Esophagus muscularis mucosa (tissue), 4 donors: ENCODE measurements around the gene NKX2-2.

DNA sequence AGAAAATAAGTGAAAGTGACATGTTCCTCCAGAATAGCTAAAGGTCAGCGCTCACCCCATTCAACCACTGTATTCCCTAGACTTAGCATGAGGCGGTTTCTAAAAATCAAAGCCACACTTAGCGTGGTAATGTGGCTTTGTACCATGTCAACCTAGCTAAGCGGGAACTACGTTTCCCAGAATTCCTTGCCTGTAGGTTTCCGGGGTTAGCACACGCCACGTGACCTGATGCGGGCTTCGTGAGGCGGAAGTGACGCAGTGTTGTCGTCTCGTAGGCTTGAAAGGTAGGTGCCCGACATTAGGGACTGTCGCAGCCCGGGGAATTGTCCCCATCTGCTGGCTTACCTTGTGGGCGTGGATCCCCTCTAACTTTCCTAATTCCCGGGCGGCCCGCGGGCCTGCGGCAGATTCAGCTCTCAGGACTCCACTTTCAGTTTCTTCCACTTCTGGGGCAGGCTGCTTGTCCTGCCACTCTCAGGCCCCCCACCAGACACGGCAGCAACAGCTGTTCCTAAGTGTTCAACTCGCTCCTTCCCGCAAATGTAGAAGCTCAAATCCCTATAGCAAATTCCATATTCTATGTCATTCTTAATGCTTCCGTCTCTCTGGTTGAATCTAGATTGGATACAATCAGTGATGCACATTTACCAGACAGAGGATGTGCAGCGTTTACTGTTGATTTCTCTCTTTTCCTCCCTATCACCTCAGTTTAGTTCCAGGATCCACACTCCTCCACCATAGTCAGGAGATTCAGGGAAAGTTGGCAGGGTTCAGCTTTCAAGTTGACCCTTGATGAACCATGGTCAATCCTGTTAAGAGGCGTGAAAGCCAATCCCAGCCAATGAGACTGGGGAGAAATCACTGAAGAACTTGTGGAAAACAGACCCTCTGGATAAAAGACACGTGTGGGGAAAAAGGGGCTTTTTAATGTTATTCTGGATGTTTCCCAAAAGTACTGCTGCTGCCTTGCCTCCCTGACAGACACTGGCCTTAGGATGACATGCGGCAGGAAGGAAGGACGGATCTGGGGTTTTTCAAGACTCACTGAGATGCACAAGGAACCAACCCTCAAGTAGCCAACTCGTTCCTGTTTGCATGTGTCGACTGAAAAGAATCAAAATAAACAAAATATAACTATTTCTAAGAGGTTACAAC is 19.4 kb upstream of the SCP2D1 start:
- PRO-cap = unidirectional peak, plus-strand start at position 264 of the sequence
- RAMPAGE, long total RNA, 4 experiments = start-site peak on the plus strand in 3 of 4 experiments, centred at positions 252 to 259 of the sequence, 28 to 58 reads per replicate

GRCh38 chr20:19047434-19047923 is 165.0 kb upstream of the SLC24A3 start:
- PRO-cap = no peak
- RAMPAGE, long total RNA, 4 experiments = no peak in any of the 4 experiments

GRCh38 chr20:19213185-19213526 is 714 bp downstream of the SLC24A3 start:
- PRO-cap = no peak
- RAMPAGE, long total RNA, 4 experiments = no peak in any of the 4 experiments

DNA sequence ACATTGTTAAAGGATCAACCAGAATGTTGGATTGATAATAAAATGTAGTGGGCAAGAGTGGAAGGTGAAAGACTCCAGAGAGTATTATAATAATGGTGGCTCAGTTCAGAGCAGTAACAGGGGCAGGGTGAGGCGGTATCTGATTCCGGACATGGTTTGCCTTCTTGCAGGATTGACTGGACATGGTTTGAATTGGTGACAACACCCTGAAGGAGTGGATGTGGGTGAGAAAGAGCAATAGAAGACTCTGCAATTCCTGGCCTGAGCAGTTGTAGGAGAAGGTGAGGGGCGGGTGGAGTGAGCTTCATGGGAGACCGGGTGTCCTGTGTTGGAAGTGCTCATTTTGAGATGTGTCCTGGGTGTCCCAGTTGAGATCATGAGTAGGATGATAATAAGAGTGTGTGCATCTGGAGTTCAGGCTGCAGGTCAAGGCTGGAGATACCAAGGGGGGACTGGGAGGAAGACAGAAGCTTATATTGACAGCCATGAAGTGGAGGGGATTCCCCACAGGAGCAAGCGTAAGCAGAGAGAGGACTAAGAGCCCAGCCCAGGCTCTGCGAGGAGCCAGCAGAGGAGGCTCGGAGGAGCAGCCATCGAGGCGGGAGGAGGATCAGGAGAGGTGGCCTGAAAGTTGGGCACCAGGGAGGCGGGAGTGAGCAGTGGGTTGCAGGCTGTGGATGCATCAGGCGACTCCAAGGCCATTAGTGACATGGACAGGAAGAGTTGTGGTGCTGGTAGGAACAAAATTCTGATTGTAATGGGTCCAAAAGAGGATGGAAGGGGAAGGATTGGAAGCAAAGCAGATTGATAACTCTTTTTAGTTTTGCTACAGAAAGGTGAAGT is 116.1 kb downstream of the SLC24A3 start:
- PRO-cap = no peak
- RAMPAGE, long total RNA, 4 experiments = no peak in any of the 4 experiments

- PRO-cap = no peak
- RAMPAGE, long total RNA, 4 experiments = no peak in any of the 4 experiments
Measured at GRCh38 chr20:20076018-20076646, 23.8 kb downstream of the CFAP61 start.

DNA sequence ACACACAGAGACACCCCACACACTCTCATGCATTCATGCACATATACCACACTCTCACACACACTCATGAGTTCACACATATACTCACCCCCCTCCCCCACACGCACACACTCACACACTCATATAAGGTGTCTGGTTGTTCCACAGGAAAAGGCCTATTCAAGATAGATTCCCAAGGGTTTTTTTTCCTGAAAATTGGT is 145.1 kb downstream of the CFAP61 start:
- PRO-cap = no peak
- RAMPAGE, long total RNA, 4 experiments = no peak in any of the 4 experiments

DNA sequence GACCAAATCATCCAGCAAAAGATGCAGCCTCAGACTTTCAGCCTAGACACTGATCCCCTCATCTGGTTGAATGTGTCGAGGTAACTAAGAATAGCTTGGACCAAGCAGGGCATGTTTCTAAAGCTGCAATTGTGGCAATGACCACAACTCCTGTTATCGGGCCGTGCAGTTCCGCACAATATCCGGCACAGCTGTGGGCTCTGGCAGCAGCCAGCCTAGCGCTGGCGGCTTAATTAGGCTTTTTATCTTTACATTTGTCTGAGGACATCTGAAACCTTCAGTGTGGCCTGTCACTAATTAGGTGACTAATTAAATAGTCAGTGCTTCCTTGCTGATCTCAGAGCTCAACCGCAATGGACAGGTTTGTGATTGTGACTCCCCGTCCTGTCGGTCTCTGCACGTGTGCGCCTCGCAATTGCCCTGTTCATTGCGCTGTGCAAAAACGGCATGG is 134.9 kb upstream of the INSM1 start:
- PRO-cap = unidirectional peak, minus-strand start at position 64 of the sequence
- RAMPAGE, long total RNA, 4 experiments = no peak in any of the 4 experiments

DNA sequence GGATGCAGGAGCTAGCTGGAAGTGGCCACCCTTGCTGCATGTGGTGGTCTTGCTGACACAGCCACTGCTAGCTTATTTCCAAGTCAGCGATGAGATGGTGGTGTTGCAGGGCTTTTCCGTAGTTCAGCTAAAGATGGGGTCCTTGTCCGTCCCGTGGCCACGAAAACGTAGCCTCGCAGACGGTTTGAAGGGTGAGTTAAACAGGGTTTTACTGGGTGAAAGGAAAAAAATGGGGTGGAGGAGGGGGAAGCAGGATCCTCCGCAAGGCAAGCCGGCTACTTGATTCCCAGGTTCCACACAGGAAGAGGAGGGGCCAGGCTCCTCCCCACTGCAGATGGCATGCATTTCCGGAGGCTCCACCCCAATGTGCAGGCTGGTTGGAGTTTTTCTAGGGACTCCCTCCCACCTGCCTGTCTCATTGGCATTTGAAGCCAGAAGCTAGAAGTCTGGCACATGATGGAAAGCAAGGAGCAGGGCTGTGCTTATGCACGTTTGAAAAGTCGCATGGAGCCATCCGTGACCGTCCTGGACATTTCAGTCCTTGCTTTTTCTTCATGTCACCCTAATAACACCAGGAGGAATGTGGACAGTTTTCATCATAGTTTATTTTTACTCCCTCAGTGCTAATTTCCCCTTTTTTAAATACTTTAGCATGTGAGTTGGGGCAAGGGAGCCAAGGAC is 100.2 kb upstream of the INSM1 start:
- PRO-cap = bidirectional peak, plus-strand start at position 445 of the sequence, minus-strand start at position 277 of the sequence
- RAMPAGE, long total RNA, 4 experiments = no peak in any of the 4 experiments

GRCh38 chr20:20366478-20367153 is 1.3 kb upstream of the INSM1 start:
- PRO-cap = no peak
- RAMPAGE, long total RNA, 4 experiments = no peak in any of the 4 experiments

- PRO-cap = no peak
- RAMPAGE, long total RNA, 4 experiments = no peak in any of the 4 experiments
Measured at GRCh38 chr20:20402866-20403489, 35.1 kb downstream of the INSM1 start.

GRCh38 chr20:20710590-20711379 is 1.7 kb downstream of the RALGAPA2 start:
- PRO-cap = no peak
- RAMPAGE, long total RNA, 4 experiments = no peak in any of the 4 experiments

DNA sequence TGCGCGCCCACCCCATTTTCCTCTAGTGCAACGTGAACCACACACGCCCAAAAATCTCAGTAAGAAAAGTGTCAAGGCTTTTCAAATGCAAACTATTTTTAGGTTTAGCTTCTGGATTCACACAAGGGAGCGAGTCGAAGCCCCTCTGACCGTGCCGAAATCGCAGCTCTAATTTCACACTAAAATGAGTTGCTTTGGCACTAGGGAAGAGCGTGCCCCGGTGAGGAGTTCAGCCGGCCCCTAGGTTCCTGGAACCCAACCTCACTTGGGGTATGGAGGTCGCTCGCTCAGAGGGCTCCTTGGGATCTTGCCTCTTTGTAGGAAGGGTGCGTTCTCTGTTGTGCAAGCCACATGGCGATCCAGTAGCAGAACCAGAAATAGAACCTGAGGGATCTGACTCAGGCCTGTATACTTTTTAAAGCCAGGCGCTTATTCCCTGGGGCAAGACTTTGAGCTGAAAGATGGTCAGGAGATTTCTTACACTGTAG is 738 bp upstream of the RALGAPA2 start:
- PRO-cap = no peak
- RAMPAGE, long total RNA, 4 experiments = no peak in any of the 4 experiments

DNA sequence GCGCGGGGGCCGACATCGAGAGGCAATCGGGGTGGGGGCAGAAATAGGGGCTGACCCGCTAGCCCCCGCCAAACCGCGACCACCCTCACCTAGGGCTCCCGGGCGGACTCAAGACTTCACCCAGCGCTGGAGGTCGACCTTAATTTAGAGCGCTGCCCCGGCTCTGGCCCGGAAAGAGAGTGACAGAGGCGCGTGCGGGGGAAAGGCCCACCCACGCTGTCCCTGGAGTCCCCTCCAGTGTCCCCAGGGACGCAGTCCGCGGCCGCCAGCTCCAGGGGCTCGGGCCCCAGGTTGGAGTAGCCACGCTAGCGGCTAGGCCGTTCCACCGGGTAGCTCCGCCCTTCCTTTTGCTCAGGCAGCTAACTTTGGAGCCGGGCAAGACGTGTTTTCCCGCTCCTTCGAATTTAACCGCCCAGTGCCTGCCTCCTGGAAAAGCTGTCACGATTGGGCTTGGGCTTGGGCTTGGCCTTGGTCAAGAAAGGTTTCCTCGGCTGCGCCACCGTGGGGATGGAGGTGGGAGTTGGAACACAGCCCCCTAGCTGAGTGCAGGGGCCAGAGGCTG is 24.5 kb upstream of the KIZ start:
- PRO-cap = no peak
- RAMPAGE, long total RNA, 4 experiments = no peak in any of the 4 experiments

DNA sequence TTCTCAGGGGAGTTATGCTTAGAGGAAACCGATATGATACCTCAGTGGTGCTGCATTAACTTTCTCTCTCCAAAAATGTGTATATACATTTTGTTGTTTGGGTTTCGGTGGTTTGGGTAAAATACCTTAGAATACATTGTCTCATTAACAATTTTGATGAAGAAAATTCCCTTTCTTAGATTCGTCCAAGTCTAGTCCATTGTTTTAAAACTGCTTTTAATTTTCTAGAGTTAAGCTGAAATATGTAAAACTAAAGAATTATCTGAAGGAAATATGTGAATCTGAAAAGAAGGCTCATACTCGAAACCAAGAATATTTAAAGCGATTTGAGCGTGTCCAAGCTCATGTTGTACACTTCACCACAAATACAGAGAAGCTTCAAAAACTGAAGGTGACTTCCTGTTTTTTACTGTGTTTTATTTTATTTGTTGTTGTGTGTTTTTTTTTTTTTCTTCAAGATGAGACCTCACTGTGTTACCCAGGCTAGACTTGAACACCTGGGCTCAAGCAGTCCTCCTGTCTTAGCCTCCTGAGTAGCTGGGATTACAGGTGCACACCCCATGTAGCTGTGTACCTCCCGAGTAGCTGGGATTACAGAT is 10.4 kb downstream of the KIZ start:
- PRO-cap = no peak
- RAMPAGE, long total RNA, 4 experiments = no peak in any of the 4 experiments

GRCh38 chr20:21183322-21183646 is 57.4 kb downstream of the KIZ start:
- PRO-cap = no peak
- RAMPAGE, long total RNA, 4 experiments = no peak in any of the 4 experiments

GRCh38 chr20:21303925-21304179 is 721 bp downstream of the XRN2 start:
- PRO-cap = no peak
- RAMPAGE, long total RNA, 4 experiments = no peak in any of the 4 experiments

- PRO-cap = no peak
- RAMPAGE, long total RNA, 4 experiments = no peak in any of the 4 experiments
Measured at GRCh38 chr20:21390923-21391874, 6.1 kb downstream of the NKX2-4 start.

DNA sequence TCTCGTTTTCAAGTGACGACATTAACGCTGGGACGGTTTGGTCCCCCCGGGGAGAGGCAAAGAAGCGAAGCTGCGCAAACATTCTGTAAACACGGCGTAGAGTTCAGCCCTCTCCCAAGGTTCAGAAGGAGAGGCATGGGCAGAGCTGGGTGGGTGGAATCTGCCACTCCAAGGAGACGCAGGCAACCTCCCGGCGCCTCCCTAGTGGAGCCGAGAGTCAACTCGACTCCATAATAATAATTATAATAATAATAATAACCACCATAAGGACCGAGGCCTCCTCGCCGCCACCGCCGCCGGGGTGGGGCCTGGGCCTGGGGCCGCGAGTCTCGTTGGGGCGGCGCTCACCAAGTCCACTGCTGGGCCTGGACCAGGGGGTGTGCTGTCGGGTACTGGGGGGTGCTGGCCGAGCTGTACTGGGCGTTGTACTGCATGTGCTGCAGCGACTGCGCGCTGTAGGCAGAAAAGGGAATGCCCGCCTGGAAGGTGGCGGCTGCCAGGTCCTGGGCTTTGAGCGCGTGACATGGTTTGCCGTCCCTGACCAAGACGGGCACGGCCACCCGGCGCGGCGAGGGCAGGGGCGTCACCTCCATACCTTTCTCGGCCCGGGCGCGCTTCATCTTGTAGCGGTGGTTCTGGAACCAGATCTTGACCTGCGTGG is 2.2 kb downstream of the NKX2-2 start:
- PRO-cap = no peak
- RAMPAGE, long total RNA, 4 experiments = no peak in any of the 4 experiments

GRCh38 chr20:21513519-21514620 is at the start of gene NKX2-2:
NKX2-2 (minus strand) TSS chr20:21514064.
- PRO-cap = no peak
- RAMPAGE, long total RNA, 4 experiments = no peak in any of the 4 experiments

DNA sequence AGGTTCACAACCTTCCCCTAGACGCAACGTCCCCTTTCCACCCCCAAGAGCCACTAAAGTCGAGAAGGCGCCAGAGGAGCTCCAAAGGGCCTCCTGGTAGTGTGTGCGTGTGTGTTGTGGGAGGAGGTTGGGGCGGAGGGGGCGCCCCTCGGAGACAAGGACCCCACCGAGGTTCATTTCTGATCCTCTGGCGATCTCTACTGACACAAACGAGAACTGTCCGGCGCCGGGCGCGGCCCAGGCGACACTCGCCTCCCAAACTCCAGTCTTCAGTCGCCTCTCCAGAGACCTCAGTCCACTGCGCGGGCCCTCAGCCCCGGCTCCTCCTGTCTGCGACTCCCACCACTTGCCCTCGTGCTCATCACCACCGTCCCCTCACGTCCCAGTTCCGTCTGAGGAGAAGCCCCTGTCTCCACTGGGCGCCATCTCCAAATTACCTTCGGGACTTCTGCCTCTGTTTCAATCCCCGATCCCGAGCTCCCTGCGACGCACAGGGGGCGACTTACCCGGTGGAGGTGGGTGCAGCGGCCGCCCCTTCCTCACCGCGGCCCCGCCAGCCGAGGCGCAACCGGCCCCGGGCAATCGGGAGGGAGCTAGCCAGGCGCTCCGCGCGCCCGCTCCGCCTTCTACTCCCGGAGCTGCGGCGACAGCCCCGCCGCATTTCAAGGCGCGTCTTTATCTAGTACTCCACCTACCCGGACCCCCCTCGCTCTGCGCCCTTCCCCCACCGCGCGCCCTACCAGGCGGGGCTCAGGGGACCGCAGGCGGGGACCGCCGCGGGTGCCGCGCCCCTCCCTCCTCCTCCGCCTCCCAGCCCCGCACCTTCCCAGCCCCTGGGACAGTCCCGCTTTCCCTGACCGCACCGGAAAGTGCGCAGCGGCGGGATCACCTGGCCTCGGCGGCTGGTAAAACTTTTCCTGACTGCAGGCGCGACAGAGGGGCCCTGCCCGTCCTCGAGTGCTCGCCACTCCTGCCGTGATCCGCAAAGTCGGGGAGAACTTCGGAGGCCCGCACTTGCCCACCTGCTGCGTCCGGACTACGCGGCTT is 7.7 kb upstream of the NKX2-2 start:
- PRO-cap = no peak
- RAMPAGE, long total RNA, 4 experiments = no peak in any of the 4 experiments